GM23248 (cell line): ENCODE measurements around a stretch of chr7.

DNA sequence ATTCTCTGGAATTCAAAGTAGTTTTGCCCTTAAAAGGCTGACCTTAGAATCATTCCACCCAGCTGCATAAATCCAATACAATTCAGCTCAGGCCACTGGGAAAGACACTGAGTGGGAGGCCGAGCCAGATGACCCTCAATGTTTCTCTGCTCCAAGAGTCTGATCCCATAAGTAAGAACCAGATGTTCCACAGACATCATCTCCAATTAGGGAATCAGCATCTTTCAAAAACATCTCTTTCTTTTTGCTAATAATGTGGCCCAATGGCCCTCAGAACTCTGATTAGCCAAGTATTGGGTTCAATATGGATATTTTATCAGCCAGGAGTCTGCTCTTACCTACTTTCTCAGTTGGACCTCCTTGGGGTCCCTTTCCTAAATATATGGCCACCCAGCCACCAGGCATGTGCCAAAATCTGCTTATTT, 26.0 kb downstream of the CREB3L2 start:
- RAMPAGE, long total RNA: no peak

GRCh38 chr7:137985213-137985922, 16.5 kb downstream of the CREB3L2 start:
- RAMPAGE, long total RNA: no peak

DNA sequence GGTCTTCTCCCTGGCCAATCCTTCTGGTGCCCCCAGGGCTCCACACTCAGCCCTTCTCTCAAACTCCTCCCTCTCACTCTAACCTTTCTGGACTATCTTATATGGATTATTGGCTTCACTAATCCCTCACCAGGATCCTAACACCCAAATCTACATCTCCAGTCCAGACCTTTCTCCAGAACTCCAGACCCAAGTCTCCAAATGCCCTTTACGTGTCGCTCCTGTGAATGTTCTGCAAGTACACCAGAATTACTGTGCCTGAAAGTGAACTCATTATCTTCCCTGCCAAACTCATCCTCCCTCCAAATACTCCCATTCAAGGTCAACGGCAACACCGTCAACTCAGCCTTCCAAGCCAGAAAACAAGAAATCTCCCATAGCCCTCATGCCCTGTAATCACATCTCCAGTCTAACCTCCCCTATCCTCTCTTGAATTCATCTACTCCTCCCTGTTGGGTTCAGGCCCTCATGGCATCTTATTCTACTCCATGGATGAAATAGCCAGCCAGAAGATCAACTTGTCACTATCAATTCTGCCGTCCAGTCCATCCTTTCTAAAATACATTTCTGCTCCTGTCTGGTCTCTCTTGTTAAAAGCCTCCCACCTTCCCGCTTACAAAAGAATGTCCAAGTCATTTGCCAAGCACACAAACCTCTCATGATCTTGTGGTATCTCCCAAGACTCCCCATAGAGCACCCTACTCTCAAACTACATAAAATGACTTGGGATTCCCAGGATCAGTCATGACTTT, 12.2 kb downstream of the CREB3L2 start:
- RAMPAGE, long total RNA: no peak

DNA sequence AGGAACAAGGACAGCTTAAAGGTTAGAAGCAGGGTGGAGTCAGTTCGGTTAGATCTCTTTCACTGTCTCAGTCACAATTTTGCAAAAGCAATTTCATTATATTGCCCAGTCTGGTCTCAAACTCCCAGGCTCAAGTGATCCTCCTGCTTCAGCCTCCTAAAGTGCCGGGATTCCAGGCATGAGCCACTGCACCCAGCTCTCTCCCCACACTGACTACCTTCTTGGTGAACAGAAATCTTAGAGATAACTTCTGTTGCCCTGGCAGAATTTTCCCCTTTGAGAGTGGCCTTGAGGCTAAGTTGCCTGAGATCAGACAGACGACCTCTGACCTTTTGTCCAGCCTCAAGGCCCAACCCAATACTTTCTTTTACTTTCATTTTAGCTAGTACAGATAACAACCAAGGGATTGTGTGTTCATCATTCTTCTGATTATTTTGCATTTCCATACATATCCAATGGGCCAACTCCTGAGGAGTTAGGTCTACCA, 146.1 kb upstream of the TRIM24 start:
- RAMPAGE, long total RNA: no peak

GRCh38 chr7:138610423-138611390, 90.5 kb downstream of the SVOPL start:
- RAMPAGE, long total RNA: no peak

DNA sequence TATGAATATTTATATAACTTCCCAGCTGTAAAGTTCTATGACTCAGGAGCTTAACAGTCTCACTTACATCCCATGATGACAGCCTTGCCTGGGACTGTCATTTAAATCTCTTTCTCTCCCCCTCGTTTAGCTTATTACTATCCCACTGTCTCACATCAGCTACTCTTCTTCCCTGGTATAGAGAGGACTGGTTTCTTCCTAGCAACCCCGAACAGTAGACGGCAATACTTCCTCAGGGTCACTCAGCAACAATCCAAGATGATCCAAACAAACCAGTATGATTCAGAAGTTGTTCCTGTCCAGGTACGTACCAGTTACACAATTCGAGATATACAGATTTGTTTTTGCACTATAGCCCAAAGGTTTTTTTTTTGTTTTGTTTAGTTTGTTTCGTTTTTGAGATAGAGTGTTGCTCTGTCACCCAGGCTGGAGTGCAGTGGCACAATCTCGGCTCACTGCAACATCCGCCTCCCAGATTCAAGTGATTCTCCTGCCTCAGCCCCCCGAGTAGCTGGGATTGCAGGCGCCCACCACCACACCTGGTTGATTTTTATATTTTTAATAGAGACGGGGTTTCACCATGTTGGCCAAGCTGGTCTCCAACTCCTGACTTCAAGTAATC, 22.6 kb downstream of the KIAA1549 start:
- RAMPAGE, long total RNA: no peak

DNA sequence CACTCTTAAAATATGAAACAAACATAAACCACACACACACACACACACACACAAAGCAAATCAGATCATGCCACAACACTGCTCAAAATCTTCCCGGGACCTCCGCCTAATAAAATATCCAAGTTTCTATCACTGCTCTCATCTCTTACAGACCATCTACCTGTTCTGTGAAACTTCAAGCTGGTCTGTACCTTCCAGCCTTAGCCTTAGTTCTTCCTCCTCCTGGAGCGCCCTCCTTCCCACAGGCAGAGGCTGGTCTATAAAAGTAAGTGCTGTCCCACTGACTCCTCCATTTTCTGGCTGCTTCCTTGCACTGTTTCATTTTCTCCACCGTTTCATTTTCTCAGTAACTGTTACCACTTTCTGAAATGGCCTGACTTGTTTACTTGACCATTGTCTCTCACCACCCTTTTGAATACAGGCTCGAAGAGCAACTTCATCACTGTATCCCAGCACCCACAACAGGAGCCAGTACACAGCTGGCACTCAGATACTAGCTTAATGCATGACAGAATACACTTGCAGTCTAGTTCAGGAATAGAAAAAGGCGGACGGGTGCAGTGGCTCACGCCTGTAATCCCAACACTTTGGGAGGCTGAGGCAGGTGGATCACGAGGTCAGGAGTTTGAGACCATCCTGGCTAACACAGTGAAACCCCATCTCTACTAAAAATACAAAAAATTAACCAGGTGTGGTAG, 26.5 kb upstream of the ZC3HAV1L start:
- RAMPAGE, long total RNA: no peak

- RAMPAGE, long total RNA: no peak
Observed at GRCh38 chr7:139066005-139066616, 30.3 kb upstream of the ZC3HAV1L start.

DNA sequence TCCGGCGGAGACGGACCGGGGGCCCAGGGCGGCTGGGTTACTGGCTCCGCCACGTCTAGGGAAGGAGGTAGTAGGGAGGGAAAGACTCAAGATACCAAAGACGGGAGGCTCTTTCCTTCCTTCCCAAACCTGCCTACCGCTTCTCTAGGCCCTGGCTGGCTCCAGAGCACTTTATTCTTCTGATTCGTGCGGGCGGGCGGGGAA, 1.1 kb downstream of the ZC3HAV1 start:
- RAMPAGE, long total RNA: no peak

GRCh38 chr7:139108750-139109164, 763 bp downstream of the ZC3HAV1 start:
- RAMPAGE, long total RNA: no peak

DNA sequence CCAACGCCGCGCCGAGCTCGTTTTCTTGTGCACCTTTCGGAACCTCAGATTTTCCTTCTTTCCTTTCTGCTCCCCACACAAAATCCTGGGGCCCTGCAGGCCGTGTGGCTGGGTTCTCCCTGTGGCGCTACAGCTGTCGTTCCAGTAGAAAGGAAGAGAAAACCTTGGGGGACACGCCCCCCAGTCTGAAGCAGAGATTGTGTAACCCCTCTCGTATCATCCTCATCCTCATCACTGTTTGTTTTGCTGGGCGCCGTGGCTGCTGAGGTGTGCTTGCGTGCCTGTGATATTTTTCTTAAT, 1.1 kb downstream of the UBN2 start:
- RAMPAGE, long total RNA: no peak

GRCh38 chr7:139292098-139292608, 49.0 kb upstream of the FMC1 start:
- RAMPAGE, long total RNA: no peak

- RAMPAGE, long total RNA: no peak
Observed at GRCh38 chr7:139341942-139342401, 835 bp downstream of the FMC1 start.

DNA sequence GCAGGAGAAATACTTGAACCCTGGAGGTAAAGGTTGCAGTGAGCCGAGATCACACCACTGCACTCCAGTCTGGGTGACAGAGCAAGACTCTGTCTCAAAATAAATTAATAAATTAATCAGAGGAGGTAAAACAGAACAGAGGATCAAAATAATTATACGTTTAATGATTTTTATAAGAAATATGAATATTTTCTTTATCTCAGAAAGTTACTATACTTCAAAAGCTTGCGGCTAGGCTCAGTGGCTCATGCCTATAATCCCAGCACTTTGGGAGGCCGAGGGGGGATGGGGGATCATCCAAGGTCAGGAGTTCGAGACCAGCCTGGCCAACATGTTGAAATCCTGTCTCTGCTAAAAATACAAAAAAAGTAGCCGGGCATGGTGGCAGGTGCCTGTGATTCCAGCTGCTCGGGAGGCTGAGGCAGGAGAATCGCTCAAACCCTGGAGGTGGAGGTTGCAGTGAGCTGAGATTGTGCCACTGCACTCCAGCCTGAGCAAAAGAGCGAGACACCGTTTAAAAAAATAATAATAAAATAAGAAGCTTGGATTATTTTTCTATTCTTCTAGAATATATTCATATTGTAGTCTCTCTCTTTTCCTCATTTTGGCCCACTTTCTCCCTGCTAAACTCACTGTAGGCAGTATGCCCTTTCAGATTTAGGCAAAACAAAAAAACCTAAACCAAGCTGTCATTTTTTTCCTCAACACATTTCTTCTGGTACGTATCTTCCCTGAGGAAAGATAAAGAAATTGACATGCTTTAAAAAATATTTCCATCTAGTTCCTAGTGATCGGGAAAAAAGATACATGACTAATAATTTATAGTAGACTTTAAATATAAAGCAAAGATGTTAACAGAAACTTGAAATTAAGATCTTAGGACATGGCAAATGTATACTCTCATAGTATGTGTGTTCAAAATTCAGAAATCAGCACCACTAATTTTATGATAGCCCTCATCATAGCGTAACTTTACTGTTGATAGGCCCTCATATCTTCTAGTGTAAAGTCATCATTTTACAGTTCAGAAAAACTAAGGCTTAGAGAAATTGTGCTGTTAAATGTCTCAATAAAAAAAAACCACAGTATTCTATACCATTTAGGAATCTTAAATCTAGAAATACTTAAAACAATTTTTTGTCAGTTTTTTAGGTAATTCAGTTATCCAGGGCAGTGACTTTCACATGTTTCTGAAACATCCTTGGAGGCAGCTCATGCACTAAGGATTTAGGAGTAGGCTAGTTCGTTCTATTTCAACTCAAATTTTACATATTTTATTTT, 20.8 kb downstream of the LUC7L2 start:
- RAMPAGE, long total RNA: no peak

- RAMPAGE, long total RNA: no peak
Observed at GRCh38 chr7:139393577-139394372, 34.1 kb downstream of the LUC7L2 start.

DNA sequence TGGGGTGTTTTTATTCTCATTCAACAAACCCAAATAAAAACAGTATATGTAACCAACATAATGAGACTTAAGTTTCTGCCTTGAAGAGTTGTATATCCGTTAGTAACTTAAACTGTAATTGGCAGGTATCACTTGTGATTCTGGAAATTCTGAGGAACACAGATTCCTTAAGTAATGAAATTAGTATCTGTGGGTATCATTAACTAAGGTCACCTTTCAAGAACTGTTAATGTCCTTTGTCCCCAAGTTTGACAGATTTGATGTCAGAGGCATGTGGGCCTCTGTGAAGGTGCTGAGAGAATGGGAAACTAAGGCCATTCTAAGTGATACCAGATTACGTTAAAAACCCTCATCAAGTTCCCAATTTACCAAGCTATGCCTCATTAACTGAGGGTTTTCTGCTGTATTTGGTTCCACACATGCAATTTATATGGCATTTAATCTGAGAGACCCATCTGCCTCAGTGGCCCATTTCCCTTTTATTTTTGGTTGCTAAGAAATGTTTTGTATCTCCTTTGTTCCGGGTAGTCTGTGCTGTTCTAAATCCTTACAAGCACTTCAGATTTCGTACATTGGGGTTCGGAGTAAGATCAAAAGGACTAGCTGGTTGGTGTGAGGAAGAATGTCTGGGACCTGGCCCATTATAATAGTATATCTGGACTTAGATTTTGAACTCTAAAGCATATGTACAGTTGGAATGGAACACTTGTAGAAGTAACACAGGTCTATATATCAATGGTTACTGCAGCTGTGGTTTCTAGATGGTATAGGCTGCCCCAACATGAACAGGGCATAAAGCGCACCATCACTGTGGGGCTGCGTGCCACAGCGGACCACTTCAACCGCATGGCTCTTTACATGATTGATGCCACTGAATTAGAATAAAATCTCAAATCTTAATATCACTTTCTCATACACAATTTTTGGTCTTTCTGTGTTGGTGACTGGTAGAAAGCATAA, 59.8 kb downstream of the KLRG2 start:
- RAMPAGE, long total RNA: no peak

DNA sequence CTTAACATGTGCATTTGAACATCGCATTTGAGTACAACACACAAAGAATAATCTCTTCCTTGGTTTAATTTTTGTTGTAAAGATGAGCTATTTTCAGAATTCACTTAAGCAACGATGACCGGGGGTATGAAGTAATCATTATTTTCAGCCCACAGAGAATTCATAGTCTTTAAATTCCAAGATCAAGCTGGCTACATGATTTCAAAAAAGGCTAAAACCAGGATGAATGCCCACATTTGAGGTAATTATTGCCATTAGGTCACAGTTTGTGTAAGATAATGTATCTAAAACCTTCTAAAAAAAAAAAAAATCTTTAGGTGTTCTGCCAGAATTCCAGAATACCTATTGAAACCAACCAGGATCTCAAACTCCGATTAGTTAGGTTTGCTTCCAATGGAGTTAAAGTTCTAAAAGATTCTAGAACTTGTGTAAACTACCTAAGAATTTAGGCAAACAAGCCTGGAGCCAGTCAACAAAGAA, 41.5 kb downstream of the CLEC2L start:
- RAMPAGE, long total RNA: no peak

GRCh38 chr7:139745940-139746420, 31.8 kb downstream of the HIPK2 start:
- RAMPAGE, long total RNA: no peak

- RAMPAGE, long total RNA: no peak
Observed at GRCh38 chr7:139748130-139748529, 29.7 kb downstream of the HIPK2 start.

- RAMPAGE, long total RNA: no peak
Observed at GRCh38 chr7:139791166-139792001, 13.6 kb upstream of the HIPK2 start.